ENCODE measurements around a stretch of chr3.

DNA sequence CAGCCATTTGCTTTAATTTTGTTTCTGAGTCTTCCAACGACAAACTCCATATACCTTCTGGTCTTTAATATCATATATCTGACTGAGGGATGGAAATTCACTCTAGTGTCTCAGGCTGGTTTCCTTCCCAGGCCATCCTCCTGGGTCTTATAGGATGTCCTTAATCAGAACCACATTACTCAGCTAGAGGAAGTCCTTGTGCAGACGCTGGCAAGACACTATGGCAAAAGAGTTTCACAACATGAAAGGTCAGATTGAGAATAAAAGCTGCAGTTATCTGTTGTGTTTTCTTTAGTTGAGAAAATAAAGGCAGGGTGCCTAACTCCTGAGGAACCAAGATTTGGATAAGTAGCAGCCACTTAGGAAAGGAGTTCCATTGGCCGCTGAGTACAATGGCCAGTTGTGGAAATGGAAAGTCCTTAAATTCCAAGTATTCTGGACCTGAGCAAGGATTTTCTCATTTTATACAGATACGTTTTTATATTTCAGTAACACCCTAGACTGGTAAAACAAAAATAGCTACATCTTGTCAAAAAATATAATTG, 128.9 kb upstream of the WNT5A start:
- PRO-cap, result no peak
- RAMPAGE, long total RNA, 3 experiments, result no peak in any of the 3 experiments

DNA sequence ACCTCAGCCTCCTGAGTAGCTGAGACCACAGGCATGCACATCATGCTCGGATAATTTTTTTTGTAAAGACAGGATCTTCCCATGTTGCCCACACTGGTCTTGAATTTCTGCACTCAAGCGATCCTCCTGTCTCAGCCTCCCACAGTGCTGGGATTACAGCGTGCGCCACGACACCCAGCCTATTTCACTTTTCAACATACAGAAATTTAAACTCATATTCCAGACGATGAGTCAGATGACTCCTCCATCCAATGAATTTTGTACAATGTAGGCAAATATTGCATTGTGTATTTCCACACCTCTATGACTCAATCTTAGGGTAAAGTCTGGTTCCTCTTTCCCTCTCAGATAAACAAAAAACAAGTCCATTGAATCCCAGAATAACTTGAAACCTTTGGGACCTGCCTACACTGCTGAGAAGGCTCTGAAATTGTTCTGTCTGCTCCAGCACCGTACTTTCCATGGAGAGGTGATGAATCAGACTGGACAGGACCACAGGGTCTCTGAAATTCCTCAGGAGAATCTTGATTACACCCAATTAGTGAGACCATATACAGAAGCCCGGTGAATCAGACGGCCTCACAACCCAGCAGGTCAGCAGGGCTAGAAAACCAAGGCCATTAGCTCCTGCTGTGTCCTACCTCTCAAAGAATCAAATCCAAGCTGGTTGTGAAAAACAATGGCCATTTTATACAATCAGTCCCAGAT, 112.7 kb downstream of the ERC2 start:
- PRO-cap, result no peak
- RAMPAGE, long total RNA, 3 experiments, result no peak in any of the 3 experiments

DNA sequence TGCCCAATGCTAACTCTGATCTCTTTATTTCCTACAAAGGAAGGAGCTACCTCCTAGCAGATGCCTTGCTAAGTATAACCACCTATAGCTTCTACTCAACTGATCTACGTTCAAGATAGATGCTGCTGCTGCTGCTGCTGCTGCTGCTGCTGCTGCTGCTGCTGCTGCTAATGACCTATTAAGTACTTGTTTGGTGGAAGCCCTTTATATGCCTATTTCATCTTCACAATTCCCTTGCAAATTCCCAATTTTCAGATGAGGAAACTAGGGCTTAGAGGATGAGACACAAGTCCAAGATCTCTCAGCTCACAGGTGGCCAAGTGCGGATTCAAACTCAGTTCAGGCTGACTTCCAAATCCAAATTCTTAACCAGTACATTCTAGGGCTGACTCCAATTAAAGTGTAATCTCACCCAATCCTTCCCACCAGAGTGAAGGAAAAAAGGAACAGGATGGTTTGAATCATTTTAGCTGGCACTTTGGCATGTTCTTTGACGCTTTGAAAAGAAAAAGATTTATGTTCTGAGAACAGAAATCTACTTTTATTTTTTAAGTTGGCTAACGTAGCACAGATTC, 12.8 kb downstream of the ARHGEF3 start:
- PRO-cap, result no peak
- RAMPAGE, long total RNA, 3 experiments, result no peak in any of the 3 experiments

- PRO-cap, result no peak
- RAMPAGE, long total RNA, 3 experiments, result no peak in any of the 3 experiments
Measured at GRCh38 chr3:56790212-56790729, 11.5 kb downstream of the ARHGEF3 start.

DNA sequence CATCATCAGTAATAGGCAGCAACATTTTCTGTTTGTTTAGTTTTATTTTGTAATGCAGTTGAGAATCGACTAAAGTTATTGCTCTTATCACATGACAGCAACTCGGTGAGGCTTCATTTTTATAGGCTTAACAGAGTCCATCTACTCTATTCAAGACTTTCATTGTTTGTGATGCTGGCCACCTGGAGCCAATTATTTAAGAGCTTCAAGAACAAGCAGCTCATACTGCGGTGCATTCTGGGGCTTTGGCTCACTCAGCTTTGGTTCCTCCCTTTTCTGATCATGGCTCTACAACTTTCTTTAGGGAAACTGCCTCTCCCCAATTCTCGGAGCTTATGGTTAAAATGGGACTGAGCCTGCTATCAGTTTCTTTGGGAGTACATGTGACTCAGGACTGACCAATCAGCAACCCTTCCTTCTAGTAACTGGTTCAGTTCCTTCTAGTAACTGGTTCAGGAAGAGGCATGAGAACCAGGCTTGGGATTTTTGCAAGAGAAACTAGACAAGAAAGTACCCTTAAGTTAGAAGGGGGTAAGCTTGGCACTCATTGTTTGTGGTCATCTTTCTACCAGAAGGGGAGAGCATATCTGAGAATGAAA, 23.9 kb upstream of the ARHGEF3 start:
- PRO-cap, result no peak
- RAMPAGE, long total RNA, 3 experiments, result no peak in any of the 3 experiments

- PRO-cap, result no peak
- RAMPAGE, long total RNA, 3 experiments, result no peak in any of the 3 experiments
Measured at GRCh38 chr3:57571318-57572183, 15.5 kb downstream of the PDE12 start.

DNA sequence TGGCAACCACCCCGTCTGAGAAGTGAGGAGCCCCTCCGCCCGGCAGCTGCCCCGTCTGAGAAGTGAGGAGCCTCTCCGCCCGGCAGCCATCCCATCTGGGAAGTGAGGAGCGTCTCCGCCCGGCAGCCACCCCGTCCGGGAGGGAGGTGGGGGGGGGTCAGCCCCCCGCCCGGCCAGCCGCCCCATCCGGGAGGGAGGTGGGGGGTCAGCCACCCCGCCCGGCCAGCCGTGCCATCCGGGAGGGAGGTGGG, 8.8 kb upstream of the SLMAP start:
- PRO-cap, result no peak
- RAMPAGE, long total RNA, 3 experiments, result no peak in any of the 3 experiments

DNA sequence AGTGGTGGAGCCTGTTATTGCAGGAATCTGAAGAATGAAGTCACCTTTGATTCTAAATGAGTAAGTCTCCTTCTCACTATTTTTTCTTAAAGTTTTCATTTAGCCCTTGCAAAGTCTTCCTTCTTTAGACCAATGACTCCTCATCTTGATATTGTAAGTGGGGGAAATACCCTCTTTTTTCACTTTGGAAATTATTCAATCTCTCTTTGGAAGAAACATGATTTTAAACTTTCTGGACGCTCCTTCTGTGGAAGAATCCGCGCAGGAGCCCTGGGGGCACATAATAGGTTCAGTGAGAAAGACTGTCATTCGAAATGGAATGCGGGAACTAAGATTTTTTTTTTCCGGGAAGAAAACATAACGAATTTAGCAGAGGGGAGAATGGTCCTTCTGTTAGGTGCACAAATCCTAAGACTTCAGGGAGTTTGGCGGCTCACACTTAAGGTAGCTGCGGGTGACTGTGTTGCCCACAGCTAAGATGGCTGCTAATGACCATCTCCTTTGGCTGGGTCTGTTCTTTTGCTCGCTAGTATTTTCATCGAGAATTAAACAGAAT, 605 bp upstream of the SLMAP start:
- PRO-cap, result no peak
- RAMPAGE, long total RNA, 3 experiments, result no peak in any of the 3 experiments

DNA sequence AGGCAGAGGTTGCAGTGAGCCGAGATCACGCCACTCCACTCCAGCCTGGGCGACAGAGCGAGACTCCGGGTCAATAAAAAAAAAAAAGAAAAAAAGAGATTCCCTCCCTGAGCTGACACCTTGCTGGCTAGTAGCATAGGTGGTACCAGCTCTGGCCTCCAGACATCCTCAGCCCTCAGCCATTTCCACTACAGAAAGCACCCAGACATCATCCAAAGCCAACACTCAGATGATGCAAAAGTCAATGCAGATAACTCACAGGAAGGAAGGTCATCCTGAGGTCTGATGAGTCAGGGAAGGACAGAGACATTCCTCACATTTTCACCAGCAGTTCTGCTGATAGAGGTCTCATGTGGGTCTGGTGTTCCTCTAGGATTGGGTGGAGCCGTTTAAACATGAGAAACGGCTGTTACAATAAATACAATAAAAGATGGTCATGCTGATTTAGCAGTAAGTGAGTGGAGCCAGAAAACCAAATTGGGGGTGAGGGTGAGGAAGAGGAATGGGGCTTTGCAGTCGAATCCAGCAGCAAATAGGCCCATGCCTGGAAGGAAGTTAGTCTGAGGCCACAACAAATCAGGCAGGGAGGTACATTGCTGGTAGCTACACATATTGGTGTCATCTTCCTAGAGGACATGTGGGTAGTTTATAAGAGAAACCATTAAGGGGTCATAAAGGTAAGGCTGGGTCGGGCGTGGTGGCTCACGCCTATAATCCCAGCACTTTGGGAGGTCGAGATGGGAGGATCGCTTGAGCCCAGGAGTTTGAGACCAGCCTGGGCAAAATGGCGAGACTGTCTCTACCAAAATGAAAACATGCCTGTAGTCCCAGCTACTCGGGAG, 33.3 kb upstream of the FLNB start:
- PRO-cap, result no peak
- RAMPAGE, long total RNA, 3 experiments, result no peak in any of the 3 experiments

- PRO-cap, result no peak
- RAMPAGE, long total RNA, 3 experiments, result no peak in any of the 3 experiments
Measured at GRCh38 chr3:58010107-58011095, 2.2 kb downstream of the FLNB start.

- PRO-cap, result no peak
- RAMPAGE, long total RNA, 3 experiments, result no peak in any of the 3 experiments
Measured at GRCh38 chr3:58021213-58021875, 13.1 kb downstream of the FLNB start.

GRCh38 chr3:58272253-58272655, 33.8 kb upstream of the RPP14 start:
- PRO-cap, result no peak
- RAMPAGE, long total RNA, 3 experiments, result no peak in any of the 3 experiments

DNA sequence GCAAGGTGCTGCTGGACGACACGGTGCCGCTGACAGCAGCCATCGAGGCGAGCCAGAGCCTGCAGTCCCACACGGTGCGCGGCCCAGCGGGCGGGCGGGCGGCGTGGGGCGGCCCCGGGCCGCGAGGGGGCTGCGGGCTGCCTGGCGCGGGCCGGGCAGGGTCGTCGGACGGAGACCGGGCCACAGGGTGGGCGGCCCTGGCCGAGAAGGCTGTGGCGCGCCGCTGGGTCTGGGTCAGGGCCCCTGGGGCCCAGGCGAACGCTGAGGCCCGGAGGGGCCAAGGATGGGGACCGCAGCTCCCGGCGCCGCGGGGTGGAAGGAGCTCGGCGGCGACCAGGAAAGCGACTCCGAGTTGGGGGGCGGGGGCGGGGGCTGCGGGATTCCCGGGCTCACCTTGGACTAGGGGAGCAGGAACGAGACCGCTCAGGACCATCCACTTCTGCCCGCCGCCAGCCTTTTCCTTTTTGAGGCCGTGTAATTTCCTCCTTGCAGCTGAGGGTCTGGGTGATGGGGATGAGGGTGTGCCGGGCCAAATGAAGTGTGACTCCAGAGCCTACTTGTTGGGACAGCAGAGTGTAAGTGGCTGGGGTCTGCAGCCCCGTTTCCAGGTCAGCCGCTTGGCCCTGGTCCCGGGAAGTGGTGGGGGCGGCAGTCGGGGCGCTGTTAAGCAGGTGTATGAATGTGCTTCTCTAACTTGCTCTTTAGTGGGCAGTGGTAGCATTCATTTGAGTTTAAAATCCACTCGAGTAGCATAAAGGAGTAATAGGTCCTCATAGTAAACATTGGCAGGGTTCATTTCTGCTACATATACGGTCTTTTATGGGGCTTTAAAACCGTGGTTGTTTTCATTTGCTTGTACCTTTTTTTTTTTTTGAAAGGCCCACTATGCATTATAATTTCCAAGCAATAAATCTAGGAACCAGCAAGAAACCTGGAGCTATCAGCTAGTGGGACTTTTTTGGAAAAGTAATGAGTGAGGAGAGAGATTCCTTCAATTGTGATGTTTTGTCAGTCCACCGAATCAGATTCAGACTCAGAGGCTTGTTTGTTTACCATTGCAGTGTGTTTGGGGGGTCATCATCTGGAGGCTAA, 671 bp downstream of the PXK start:
- PRO-cap, result no peak
- RAMPAGE, long total RNA, 3 experiments, result no peak in any of the 3 experiments

- PRO-cap, result no peak
- RAMPAGE, long total RNA, 3 experiments, result no peak in any of the 3 experiments
Measured at GRCh38 chr3:58526317-58527186, 10.4 kb downstream of the ACOX2 start.

- PRO-cap, result no peak
- RAMPAGE, long total RNA, 3 experiments, result no peak in any of the 3 experiments
Measured at GRCh38 chr3:58720747-58721058, 54.1 kb upstream of the FAM3D start.

DNA sequence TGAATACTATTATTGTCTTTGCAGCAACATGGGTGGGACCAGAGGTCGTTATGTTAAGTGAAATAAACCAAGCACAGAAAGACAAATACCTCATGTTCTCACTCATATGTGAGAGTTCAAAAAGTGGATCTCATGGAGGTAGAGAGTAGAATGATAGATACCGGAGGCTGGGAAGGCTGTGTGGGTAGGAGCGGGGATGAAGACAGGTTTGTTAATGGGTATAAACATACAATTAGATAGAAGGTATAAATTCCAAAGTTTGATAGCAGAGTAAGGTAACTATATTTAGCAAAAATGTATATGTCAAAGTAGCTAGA, 118.5 kb upstream of the FAM3D start:
- PRO-cap, result no peak
- RAMPAGE, long total RNA, 3 experiments, result no peak in any of the 3 experiments

- PRO-cap, result no peak
- RAMPAGE, long total RNA, 3 experiments, result no peak in any of the 3 experiments
Measured at GRCh38 chr3:59360232-59360789, 310.5 kb upstream of the CFAP20DC start.

DNA sequence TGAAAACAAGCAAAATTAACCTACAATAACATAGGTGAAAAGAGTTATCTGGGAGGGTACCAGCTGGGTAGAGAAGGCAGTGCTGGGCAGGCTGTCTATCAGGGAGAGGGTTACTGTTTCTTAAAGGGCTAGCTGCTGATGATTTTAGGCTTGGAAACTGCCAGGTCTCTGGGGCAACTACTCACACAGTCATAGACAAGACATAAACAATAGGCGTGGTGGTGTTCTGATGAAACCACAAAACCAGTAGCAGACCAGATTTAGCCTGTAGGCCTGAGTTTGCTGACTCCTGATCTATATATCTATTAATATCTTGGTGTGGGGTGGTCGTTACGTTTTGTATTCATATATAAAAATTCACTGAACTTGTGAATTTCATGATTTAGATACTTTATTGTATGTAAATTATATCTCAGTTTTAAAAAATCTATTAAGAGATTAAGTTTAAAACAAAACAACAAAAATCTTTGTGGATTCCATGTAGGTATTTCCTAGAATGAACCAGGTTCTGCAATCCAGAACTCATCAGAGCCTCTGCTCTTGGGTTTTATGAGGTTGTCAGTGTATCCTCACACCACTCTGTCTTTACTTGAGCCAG, 374.9 kb upstream of the CFAP20DC start:
- PRO-cap, result no peak
- RAMPAGE, long total RNA, 3 experiments, result no peak in any of the 3 experiments

GRCh38 chr3:60213172-60213844, 1037.9 kb downstream of the FHIT start:
- PRO-cap, result no peak
- RAMPAGE, long total RNA, 3 experiments, result no peak in any of the 3 experiments

GRCh38 chr3:60257381-60257817, 993.9 kb downstream of the FHIT start:
- PRO-cap, result no peak
- RAMPAGE, long total RNA, 3 experiments, result no peak in any of the 3 experiments